ENCODE data around the gene KDM5A.

- RRBS, result no CpG with 5 or more reads among the region's 5 CpGs
These were observed 25.2 kb downstream of the IQSEC3 start for GRCh38 chr12:91745-92210.

- RRBS, result 98% methylated on average over 5 of the region's 22 CpGs
These were observed 50.7 kb downstream of the SLC6A12 start for GRCh38 chr12:163231-163699.

GRCh38 chr12:172166-172654, 41.7 kb downstream of the SLC6A12 start:
- RRBS, result 64% methylated on average over 1 of the region's 10 CpGs

DNA sequence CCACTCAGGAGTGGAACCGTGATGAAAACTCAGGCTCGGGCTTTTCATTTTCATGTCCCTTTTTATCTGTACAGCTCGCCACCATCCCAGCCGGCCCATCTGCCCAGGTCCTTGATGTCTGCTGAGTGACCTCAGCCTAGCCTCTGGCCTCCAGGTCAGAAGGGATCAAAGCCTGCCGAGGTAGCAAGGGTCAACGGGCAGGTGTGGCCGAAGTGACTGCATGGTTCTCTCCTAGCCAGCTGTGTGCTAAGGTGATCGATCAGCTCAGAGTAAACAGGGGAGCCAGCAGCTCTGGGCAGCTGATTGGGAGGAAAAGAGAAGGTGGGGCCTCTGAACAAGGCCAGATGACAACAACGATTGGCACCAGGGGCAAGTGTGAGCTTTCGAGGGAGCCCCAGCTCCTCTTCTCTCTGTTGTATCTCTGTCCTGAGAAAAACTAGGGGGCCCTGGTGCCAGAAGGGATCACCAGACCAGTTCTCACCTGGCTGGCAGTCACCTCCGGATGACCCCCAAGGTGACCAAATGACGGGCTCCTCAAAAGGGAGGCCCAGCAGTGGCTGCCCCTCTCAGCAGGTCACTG, 3.6 kb downstream of the SLC6A12 start:
- RRBS, result no CpG with 5 or more reads among the region's 12 CpGs

DNA sequence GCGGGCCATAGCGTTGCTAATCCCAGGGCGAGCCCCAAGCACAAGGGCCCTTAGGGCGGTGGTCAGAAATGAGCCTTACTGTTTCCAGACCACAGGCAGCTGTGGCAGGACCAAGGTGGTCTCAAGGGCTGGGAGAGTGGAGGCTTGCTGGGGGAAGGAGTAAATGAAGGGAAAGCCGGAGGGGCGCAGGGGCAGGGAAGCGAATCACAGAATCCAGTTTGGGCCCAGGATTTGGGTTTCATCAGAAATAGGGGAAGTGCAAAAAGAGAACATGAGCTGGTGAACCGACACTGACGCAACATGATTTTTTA, 1.8 kb downstream of the SLC6A12 start:
- RRBS, result no CpG with 5 or more reads among the region's 9 CpGs

DNA sequence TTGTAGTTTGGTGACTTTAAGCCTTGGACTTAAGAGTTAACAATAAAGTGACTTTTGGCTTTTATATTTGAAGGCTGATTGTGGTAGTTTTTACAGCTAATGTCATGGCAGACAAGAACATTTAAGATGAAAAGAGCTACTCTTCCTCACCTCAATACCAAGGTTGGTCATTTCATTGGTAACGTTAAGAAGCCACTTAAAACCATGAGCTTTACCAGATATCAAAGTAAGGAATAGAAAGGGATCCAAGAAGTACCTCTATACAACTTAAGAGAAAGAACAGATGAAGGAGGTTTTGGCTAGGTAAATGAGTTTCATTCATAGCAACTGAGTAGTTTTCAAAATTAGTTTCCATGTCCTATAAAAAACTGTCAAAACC, 23.7 kb upstream of the SLC6A13 start:
- RRBS, result no CpG with 5 or more reads among the region's 1 CpG

GRCh38 chr12:292536-293321, 30.1 kb upstream of the SLC6A13 start:
- RRBS, result no CpG with 5 or more reads among the region's 5 CpGs

- RRBS, result 0% methylated on average over 4 of the region's 50 CpGs
These were observed at the start of gene KDM5A for GRCh38 chr12:389151-389869. KDM5A (minus strand) TSS chr12:389320.

GRCh38 chr12:402073-402482, 634 bp downstream of the CCDC77 start:
- RRBS, result no CpG with 5 or more reads among the region's 7 CpGs

GRCh38 chr12:465438-465916, 5.7 kb downstream of the B4GALNT3 start:
- RRBS, result no CpG with 5 or more reads among the region's 5 CpGs

DNA sequence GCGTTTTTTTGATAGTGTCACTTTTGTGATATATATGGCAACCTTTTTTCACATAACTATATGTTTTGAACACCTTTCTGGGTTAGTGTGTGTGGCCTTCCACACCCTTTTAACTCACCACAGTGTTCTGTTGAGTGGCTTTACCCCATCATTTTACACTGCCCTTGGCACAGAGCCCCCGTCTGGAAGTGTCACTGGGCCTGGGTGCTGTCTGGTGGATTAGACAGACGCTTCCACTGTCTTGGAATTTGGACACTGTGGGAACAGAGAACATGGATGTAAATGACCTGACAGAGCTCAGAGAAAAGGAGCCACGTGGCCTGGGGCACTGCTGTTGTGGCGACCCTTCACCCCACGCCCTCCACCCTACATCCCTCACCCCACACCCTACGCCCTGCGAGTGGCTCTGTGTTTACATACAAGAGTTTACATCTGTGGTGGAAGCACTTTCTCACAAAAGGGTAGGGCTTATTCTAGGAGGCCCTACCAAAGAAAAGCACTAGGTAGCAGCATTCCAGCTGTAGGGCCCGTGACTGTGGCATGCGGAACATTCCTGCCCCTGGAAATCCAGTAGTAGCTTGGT, 47.6 kb downstream of the B4GALNT3 start:
- RRBS, result no CpG with 5 or more reads among the region's 10 CpGs

GRCh38 chr12:532719-533469, 73.2 kb downstream of the B4GALNT3 start:
- RRBS, result no CpG with 5 or more reads among the region's 7 CpGs

DNA sequence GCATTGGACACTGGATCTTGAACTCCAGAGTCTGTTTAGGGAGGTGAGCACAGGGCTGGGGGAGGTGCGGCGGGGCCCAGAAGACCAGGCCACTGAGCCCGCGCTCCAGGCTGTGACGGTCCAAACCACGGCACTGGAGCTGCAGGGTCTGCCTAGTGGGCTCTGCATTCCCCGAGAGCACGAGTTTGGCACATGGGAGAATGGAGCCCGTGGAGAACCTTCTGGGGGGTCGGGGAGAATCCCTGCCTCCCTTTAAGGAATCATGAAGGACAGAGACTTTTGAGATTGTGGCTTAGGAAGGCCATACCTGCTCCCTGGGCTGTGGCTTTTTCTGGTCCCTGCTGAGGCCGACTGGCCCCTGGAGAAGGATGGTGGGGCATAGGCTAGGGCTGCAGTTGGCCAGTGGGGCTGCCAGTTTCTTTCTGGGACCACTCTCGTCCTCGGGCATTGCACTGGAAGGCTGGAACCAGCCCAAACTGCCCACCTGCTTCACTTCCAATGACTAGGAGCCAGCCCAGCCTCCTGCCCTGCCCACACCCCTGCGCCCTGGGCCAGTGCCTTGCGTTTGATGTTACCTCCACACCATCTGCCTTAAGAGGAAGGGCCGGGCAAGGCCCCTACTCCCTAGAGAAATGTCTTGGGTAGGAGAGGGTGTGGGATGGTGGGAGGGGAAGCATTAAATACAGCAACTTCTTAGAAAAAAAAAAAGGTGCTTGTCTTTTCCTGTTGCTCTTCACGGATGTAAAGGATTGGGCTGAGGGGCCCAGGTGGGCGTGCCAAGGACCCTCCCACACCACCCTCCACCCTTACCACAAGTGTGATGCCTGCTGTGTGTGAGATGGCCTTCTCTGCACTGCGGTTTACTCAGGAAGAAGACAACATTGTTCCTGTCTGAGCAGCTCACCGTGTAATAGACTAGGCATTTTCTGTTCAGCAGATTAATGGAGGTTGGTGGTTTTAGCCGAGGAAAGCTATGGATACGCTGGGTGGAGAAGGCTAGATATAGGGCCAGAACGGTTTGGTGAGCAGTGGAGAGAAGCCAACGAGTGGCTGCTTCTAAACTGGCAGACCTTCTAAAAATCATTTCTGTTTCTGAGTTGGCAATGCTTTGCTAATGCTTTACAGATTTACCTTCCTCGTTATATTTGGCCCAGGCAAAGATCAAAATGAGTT, 100.1 kb downstream of the NINJ2 start:
- RRBS, result no CpG with 5 or more reads among the region's 25 CpGs

- RRBS, result no CpG with 5 or more reads among the region's 10 CpGs
These were observed 32.2 kb downstream of the NINJ2 start for GRCh38 chr12:631042-631353.

DNA sequence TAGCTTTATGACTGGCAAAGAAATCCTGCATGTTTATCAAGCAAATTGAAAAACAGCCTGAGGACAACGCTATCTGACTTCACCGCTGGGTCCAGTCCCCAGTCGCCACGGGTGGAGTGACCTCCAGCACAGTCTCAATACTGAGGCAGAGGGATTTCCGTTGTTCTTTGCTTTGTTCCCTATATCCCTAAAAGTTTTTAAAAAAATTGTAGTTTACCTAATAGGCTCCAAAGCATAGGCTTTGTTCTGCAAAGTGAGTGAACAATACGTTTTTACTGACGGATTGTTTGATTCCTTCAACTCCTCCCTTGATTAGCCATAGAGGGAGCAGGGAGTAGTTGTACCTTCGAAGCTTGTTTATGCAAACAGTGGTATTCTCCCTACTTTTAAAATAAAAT, 487 bp upstream of the NINJ2 start:
- RRBS, result no CpG with 5 or more reads among the region's 8 CpGs

- RRBS, result no CpG with 5 or more reads among the region's 2 CpGs
These were observed 2.4 kb upstream of the WNK1 start for GRCh38 chr12:749810-750475.

GRCh38 chr12:883247-883702, 66.2 kb downstream of the RAD52 start:
- RRBS, result no CpG with 5 or more reads among the region's 3 CpGs

- RRBS, result no CpG with 5 or more reads among the region's 4 CpGs
These were observed 39.8 kb downstream of the RAD52 start for GRCh38 chr12:909601-910256.

DNA sequence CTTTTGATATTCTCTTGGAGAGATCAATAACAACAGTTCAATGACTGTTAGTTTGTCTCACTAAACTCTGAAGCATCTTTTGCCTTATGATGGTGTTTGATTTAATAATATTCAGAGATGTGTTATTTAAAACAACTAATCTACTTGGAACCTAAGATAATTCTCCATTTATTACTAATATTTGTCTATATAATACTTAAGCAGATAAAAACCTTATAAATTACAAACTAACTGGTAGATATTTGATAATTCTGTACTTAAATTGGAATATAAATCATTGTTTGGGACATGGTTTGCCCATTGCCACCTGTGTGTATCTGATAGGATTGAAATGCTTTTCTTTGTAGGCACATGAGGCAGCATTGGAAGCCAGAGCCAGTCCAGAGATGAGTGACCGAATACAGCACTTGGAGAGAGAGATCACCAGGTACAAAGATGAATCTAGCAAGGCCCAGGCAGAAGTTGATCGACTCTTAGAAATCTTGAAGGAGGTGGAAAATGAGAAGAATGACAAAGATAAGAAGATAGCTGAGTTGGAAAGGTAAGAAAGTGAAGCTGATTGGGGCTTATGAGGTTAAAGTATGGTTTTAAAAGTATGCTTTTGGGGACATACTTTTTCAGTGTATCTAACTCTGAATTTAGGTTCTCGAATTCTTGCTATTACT, 198.6 kb downstream of the ERC1 start:
- RRBS, result no CpG with 5 or more reads among the region's 3 CpGs

- RRBS, result no CpG with 5 or more reads among the region's 2 CpGs
These were observed 209.6 kb downstream of the FBXL14 start for GRCh38 chr12:1384907-1385123.